ENCODE results near the gene CUL2.

DNA sequence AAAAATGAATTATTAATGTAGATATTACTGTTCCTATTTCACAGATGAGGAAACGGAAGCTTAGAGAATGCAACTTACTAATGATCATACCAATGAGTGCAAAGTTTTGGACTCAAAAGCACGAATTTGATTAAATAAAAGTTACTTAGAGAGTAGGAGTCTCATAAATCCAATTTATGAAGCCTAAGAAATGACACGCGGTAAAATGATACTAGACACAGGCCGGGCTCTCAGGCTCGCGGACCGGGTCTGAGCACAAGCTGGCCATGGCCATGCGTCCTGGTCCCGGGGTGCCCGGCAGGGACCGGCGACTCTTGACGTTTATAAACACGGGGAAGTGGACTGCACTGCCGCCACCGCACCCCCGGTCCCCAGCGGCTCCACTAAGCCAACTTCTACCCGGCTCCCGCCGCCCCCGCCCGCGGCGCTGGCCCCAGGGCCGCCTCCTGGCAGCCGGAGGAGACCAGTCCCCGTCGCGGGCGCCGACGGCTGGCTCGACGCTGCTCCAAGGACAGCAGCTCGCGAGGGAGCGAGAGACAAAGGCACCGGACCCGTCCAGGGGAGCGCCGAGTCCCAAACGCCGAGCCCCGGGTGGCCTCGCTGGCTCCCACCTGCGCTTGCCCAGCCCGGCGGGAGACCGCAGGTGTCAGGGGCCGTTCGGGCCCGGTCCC, 747 bp downstream of the ITGB1 start:
- PRO-cap, result no peak

- PRO-cap, result no peak
Measured at GRCh38 chr10:33116271-33116721, 158.3 kb upstream of the ITGB1 start.

GRCh38 chr10:33136877-33137171, 178.8 kb upstream of the ITGB1 start:
- PRO-cap, result no peak

DNA sequence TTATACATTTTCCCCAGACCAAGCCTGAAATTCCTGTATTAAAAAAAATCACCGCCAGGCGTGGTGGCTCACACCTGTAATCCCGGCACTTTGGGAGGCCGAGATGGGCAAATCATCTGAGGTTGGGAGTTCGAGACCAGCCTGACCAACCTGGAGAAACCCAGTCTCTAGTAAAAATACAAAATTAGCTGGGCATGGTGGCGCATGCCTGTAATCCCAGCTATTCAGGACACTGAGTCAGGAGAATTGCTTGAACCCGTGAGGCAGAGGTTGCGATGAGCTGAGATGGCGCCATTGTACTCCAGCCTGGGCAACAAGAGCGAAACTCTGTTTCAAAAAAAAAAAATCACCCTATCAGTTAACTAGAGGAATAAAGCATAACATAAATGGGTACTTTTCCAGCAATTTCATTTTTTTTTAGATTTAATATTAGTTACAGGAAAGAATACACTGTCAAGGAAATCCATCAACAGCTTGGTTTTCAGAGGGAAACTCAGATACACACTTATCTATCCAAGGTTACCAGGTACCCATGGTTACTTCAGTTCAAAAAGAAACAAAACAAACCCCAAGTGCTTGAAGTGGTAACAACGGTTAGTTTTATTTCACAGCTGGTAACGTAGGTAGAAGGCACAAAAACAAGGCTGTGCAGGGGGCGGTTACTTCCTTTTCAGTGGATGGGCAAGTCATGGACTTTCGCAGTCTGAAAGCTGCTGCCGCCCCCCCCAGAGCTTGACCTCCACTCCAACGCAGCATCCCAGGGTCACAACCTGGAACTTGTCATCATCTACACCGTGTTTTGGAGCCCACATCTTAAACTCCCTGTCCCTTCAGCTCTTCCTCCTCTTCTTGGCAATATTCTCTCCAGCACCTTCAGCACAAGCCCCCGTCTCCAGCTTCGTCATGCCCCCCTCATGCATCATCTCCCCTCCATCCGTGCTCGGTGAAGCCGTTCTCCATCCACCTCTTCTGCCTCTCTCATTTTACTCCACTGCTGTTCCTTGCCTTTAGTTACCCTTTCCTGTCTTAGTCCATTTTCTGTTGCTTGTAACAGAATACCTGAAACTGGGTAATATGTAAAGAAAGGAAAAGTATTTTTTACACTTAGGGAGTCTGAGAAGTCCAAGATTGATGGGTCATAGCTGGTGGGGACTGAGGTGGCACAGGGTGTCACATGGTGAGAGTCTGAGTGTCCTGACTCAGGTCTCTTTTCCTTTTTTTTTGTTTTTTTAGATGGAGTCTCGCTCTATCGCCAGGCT, 181.1 kb upstream of the ITGB1 start:
- PRO-cap, result no peak

GRCh38 chr10:33185998-33186652, 148.3 kb downstream of the NRP1 start:
- PRO-cap, result no peak

GRCh38 chr10:33211181-33211466, 123.3 kb downstream of the NRP1 start:
- PRO-cap, result no peak

DNA sequence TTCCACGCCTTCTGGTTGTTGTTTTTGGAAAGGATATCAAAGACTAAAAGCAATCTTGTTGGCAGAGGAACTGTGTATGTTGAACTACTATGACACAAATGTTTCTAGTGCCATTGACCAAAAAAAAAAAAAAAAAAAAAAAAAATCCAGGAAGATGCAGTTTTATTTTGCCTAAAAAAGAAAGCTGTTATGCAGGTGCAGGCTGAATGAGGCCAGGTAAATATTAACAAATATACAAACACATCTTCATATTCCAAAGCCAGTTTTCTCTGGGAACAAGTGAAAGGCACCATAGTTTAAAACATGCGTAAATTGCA, 73.6 kb downstream of the NRP1 start:
- PRO-cap, result no peak

GRCh38 chr10:33273164-33273680, 61.2 kb downstream of the NRP1 start:
- PRO-cap, result no peak

DNA sequence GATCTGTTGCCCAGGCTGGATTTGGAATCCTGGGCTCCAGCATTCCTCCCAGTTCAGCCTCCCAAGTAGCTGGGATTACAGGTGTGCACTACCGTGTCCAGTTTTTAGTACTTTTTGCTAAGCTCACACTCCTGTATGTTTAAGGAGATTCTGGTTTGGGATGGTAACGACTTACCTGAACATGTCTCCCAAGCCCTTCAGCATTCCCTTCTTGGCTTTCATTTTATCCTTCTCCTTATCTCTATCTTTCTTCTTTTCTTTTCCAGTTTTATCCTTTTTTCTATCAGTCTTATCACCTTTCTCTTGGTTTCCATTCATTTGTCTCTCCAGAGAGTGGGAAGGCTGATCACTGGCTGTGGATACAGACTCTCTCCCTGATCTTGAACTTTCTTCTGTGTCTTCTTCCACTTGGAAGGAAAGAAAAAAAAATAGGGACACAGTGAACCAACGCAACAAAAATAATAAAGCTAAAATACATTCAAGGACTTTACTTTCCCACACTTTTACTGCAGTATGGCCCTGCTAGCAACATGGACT, 498.1 kb downstream of the PARD3 start:
- PRO-cap, result no peak

GRCh38 chr10:34710194-34710814, 104.8 kb downstream of the PARD3 start:
- PRO-cap, result no peak

DNA sequence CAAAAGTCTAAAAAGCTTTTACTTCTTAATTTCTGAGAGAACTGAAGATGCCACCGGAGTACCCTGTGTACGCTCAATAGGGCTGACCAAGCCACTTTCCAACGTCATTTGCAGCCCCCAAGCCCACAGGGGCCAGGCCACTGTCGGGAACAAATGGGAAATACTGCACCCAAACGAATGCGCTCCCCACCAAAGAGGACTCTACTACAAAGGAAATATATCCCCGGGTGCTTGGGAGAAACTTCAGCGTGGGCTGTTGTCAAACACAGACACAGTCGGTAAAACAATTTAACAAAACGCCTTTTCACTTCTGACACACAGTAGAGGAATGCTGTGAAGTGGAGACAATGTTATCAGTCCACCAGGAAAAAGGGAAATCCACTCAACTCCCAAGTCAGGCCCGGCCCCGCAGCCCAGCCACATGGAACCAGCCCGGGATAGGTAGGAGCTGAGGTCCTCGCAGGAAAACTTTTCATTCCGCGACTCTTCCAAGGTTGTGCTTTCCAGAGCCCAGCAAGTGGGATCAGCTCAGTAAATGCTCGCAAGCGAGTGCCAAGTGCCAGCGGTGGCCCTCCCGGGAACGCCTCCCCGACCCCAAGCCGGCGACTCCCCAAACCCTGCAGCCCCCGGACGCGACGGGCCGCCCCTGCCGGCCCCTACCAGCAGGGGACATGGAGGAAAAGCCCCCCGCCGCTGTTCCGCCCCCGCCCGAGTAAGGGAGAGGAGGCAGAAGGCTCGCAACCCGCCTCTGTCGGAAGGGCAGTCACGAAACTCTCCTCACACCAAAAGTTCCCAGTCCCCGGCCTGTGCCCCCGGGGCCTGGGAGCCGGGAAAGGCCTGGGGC, 1.2 kb downstream of the PARD3 start:
- PRO-cap, result no peak

DNA sequence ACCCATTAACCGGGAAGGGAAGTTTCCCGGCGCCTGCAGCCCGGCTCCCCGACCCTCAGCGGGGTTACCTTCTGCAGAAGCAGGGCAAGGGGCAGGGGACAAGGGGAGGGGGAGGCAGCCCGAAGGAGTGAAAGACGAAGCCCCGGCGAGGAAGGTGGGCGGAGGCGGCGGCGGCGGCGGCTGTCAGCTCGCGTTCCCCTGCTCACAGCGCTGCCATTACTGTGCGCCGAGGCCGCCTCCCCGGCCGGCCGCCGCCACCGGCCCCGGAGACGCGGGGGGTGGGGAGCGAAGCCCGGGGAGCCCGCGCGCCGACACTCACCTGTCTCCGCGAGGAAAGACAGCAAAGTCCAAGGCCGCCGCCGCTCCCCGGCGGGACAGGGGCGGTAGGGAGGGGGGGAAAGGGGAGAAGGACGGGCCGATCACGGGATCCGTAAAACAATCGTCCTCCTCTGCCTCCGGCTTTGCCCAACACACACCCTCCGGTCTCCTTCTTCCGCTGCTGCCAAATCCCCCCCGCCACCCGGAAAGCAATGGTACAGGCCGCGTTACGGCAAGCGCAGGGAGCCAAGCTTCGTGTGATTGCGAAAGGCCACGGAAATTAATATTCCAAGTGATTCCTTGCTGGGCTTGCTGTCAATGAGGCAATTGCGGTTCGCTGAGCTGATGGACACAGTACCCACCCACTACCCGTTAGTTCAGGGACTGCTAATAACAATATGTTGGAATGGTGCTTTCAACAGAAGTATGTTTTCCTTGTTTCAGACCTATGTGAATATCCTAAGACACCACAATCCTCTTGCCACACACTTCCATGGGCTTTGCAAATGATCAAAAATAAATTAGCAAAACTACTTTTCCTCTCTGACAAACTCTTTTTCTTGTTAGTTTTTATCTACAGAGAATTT, at the start of gene CUL2:
TSS of gene CUL2 (minus strand) at position 231 of the 905 bp plus-strand sequence.
- PRO-cap, result unidirectional peak, minus-strand start at position 212 of the sequence; unidirectional peak, minus-strand start at position 463 of the sequence

GRCh38 chr10:35216419-35217136, 89.9 kb downstream of the CREM start:
- PRO-cap, result no peak

GRCh38 chr10:35300266-35300749, 36.0 kb upstream of the CCNY start:
- PRO-cap, result no peak

DNA sequence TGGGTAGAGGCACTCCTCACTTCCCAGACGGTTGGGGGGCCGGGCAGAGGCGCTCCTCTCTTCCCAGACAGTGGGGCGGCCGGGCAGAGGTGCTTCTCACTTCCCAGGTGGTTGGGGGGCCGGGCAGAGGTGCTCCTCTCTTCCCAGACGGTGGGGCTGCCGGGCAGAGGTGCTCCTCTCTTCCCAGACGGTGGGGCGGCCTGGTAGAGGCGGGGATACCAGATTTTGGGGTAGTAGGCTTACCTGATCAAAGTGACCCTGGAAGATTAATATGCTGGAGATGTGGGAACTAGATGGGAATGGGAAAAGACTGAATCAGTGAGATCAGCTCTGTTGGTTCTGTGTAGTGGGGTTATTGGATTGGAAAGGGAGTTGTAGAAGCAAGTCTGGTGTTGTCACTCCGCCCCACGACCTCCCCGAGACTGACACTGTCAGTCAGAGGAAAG, 27.0 kb downstream of the CCNY start:
- PRO-cap, result no peak

- PRO-cap, result no peak
Measured at GRCh38 chr10:35371393-35372083, 35.2 kb downstream of the CCNY start.

GRCh38 chr10:35401028-35401849, 64.9 kb downstream of the CCNY start:
- PRO-cap, result no peak

- PRO-cap, result no peak
Measured at GRCh38 chr10:35517327-35517848, 87.8 kb upstream of the GJD4 start.

DNA sequence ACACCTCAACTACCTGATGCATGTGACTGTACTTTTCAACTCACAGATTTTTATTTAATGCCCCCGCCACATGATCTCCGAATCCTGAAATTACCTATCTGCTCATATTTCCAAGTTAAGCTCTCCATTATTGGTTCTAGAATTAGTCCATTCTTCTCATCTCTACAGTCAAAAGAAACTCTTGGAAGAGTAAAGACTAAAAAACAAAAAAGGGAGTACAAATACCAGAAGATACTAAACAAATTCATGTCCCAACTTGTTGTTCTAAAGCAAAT, 413.6 kb upstream of the FZD8 start:
- PRO-cap, result no peak

DNA sequence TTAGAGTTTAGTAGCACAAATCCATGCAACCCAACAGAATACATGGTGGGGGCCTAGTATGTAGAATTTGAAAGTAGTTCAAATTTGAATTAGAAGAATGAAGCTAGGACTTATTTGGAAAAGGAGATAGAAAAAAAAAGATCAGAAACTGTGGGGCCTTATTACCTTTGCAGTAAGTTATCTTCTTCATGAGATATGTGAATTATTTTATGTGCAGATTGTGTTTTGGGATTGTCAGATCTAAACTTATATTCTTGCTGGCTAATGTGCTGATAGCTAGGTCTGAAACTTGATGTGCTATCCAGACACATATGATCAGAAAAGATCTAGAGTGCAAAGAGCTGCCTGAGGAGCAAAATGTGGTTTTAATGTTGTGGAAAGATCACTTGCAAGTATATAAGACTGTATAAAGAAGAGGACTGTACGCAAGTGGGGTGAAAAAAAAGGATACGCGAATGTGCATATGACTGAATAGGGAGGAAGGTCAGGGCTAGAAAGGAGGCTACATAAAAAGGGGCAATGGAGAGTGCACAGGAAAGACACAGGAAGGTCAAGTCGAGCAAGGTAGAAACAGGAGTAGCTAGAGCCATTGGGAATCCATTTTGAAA, 254.6 kb downstream of the ZNF37A start:
- PRO-cap, result no peak